GM12891 (cell line): ENCODE measurements around the gene EPG5.

DNA sequence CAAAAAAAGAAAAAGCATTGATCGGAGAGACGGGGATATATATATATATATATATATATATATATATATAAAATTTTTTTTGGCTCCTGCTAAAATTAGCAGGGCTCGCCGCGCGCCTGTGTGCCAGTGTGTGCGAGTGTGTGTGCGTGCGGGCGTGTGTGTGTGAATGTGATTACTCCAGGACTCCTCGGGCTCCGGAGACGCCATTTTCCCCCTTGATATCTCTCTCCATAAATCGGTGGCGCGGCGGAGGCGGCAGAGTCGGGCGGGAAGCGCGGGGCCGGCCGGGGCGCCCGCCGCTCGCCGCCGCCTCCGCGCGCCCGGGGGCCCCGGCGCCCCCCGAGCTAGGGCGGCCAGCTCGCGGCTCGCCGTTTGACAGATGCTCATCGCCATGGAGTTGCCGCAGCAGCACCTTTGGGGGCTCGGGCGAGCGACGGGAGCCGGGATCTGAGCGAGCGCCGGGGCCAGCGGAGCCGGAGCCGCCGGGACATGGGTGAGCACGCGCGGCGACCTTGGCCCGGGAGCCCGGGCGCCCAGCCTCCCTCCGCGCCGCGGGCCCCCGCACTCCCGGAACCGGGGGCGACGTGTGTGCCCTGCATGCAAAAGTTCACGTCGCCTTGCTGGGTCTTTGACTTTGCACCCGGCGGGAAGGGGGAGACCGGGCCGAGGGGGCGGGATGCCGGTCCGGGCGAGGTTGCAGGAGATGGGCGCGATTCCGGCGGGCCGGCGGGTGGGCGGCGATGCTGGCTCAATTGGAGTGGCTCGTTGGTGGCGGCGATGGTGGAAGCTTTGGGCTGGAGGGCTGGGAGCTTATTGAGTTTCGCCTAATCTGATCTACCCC lies 565 bp upstream of the SETBP1 start:
- RRBS: 1% methylated on average over 27 of the region's 94 CpGs

DNA sequence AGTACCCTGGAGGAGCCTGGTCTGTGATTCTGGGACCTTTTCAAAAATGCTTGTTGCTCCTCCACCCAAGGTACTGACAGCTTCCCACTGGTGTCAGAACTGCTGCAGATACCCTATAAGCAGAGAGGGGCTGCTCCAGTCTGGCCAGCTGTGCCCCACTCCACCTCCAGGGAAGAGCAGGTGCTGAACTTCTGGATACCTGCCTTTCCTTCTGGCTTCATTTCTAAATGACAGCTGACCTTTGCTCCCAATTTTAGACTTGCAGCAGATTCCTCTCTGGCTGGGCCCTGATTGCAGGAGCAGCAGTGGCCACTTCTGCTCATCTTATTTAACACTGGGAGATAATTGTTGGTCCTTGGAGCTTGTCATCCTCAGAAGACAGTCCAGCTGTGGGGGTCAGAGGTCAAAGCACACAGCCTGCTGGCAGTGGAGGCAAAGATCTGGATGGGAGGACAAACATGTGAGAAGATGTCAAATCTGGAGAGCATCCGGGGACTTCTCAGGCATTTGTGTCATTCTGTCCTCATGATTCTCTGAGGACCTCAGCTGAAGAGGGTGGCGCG lies 38.9 kb downstream of the SETBP1 start:
- RRBS: no CpG with 5 or more reads among the region's 3 CpGs

GRCh38 chr18:44723285-44723864 lies 42.7 kb downstream of the SETBP1 start:
- RRBS: no CpG with 5 or more reads among the region's 9 CpGs

DNA sequence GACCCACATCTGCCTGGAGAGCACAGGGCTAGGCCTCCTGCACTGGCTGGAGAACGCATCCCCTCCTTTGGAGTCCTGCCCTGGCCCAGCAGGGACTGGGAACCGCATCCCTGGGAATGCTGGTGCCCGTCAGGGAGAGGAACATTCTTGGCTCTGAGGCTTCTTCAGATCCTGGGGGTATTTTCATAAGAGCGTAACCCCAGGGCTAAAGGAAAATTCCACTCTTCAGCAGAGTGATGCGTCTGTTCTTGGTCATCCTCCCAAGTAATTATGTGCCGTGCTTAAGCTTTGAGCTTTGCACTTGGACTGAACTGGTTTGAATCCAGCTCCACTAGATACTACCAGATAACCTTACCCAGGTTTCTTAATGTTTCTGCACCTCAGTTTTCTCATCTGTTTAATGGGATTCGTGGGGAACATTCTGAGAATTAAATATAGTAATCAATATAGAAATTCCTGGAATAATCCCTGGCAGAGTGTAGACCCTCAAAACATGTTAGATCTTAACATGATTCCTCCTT lies 91.7 kb downstream of the SETBP1 start:
- RRBS: no CpG with 5 or more reads among the region's 7 CpGs

- RRBS: no CpG with 5 or more reads among the region's 8 CpGs
Measured at GRCh38 chr18:44791390-44791936, 110.8 kb downstream of the SETBP1 start.

DNA sequence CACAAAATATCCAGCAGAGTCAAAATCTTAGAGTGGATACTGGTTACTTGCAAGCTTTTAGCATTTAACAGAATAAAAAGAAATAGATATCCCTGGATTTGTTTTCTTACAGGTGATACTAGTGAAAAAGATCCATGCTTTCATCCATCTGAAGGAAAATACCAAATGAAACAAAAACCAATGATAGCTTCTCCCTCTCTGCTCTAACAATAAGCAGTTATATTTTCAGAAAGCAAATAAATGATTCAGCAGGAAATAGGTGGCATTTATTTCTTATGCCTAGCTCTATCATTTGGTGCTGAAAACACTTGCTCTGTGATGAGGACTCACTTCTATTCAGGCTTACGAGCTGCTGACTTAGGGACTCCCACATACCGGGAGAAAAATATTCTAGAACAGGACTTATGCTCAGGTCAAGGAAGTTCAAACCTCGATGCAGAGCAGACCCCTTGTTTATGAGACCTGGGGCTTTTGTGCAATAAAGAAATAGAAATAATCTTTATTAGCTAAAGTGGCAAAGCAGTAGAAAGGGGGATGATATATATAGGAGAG lies 142.6 kb downstream of the SETBP1 start:
- RRBS: no CpG with 5 or more reads among the region's 3 CpGs

DNA sequence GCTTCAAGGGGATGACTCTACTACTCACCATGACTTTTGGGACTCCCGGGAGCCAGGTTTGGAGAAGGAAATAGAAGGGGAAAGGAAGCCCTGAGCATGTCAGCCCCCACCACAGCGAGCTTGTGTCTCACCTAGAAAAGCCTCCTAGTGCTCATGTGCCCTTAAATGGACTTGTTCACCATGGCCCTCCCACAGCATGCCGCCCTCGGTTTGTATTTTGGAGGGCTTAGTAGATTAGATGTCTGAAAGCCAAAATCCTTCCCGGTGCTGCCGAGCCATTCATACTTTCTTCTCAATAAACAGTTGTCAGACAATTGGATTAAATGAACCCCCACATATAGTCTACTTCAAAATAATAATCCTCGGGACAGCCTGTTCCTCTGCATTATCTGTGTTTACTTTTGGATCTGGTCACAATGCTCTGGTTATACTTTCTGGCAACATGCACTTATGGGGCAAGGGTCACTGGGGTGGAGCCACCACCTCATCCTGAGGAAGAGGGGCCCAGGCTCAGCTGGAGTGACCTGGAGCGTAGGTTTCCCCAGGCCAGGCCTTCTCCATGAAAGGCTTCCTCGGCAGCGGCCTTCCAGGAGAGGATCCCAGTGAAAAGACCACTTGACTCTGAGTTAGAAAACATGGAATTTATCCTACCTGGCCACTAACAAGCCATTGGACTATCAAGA lies 237.3 kb downstream of the SETBP1 start:
- RRBS: no CpG with 5 or more reads among the region's 10 CpGs

DNA sequence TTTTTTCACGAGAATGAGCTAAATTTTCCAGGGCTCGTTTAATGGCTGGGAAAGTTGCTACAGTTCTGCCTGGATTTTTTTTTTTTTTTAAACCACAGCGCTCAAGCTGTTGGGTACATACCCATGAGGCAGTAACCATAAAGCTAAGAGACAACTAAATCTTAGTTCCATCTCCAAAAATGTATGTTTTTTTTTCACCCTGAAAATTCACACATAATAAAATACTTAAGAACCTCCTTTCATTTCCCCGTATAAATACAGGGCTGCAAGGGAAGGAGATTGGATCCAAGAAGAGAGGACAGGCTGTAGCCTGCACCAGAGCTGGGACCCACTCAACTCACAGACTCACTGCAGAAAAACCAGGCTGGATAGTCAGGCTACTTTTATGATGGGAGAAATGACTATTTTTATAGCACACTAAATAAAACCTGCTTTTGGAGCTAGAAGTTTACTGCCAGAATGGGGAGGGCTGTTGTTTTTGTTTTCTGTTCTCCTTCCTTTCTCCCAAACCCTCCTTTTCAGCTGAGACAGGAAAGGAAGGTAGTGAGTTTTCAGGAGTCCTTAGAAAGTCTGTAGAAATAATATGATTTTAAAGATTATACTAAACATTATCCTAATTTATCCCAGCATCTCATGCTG lies 244.5 kb downstream of the SETBP1 start:
- RRBS: no CpG with 5 or more reads among the region's 4 CpGs

- RRBS: no CpG with 5 or more reads among the region's 9 CpGs
Measured at GRCh38 chr18:45954088-45955258, 12.7 kb downstream of the EPG5 start.

DNA sequence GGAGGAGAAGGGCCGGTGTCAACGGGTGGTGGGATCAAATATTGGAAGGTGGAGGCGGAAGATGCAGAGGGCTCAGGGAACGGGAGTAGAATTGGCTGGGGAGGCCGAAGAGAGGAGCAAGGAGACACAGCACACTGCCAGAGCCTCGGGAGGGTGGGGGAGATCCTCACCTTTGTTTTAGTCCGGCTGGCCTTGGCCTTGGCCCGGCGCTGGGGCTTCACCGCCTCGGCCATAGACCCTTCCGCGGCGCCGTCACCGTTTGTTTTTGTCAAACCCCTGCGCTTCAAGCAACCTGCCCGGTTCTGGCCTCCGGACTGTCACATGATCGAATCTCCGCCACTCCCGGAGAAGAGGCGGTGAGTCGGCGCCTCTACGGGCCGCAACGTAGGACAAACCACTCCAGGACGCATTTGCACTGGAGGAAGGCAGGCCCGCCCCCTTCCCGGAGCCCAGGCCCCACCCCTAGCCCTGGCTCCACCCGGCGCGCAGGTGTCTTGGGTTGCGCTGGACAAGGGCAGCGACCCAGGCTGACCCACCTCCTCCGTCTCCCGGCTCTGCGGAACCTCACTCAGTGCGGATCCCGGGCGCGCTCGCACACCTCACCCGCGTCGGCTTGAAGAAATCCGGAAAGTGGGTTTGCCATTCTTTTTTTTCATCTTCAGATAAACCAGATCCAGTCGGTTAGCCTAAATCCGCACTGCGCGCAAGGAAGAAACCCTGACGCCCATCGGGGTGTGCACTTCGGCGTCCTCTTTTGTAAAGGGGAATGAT lies at the start of gene EPG5:
EPG5 (minus strand) TSS at position 323 of the 771 bp plus-strand sequence.
- RRBS: under 1% methylated on average over 18 of the region's 56 CpGs

DNA sequence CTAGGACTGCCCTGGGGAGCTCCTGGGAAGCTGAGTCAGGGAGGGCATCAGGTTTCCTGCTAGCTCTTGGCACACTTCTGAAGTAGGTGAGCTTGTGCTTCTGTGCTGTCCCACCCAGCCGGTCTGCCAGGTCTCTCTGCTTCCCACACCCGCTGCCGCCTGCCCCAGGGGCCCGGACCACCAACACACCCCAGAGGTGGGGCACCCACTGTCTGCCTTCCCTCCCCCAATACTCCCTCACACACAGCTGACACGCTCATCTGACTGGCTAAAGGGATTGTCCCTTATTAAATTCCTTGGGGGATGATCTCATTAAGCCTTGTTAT lies 21.0 kb upstream of the C18orf25 start:
- RRBS: 97% methylated on average over 4 of the region's 5 CpGs

DNA sequence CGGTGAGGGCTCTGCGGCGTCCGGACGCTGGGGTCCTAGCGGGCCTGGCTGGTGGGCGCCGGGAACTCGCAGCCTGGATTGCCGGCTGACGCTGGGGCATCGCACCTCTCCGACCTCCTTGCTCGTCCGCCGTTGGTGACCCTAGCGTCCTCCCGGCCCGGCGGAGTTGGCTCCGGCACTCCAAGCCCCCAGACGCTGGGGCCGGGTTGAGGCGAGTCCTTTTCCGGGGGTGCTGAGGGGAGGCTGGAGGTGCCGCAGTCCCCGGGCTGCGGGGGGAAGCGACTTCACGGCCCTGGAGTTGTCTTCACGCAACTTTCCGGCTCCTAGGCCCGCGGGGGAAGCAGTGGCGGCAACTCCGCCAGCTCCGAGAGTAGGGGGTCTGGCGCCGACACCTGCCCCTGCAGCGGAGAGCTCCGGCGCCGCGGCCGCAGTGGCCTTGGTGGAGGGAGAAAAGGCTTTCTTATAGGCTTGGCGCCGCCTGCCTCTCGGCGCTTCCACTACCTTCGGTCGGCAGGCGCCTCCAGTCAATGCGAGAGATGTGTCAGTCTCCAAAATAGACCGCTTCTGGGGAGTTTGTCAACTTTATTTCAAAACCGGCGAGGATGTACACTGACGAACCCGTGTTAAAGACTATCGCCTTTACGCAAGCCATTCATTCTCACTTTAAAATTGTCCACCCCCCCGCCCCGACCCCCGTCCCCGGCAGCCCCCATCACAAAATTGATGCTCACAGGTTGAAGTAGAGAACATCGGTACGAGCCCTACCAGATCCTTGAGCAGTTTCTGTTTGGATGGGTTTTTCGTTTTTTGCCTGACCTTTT lies 813 bp downstream of the C18orf25 start:
- RRBS: under 1% methylated on average over 31 of the region's 67 CpGs

DNA sequence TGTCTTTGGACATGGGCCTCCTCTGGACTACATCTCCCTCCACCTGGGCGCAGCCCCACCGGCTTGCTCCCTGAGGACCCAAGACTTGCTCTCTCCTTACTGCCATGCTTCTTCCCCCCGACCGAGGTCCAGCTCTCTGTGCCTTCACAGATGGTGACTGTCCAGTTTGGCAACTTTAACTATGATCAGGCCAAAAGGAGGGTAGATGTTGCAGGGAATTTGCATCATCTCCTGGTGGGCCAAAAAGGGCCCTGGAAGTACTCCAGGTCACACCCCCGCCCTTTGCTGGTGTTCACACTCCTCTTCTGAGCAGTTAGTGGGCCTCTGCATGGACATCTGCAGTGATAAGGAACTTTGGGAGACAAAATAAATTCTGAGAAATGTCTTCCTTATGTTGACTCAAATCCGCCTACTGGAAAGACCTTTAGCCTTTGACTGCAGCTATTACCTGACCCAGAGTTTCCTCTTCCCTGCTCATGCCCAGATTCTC lies 88.7 kb downstream of the RNF165 start:
- RRBS: no CpG with 5 or more reads among the region's 6 CpGs

DNA sequence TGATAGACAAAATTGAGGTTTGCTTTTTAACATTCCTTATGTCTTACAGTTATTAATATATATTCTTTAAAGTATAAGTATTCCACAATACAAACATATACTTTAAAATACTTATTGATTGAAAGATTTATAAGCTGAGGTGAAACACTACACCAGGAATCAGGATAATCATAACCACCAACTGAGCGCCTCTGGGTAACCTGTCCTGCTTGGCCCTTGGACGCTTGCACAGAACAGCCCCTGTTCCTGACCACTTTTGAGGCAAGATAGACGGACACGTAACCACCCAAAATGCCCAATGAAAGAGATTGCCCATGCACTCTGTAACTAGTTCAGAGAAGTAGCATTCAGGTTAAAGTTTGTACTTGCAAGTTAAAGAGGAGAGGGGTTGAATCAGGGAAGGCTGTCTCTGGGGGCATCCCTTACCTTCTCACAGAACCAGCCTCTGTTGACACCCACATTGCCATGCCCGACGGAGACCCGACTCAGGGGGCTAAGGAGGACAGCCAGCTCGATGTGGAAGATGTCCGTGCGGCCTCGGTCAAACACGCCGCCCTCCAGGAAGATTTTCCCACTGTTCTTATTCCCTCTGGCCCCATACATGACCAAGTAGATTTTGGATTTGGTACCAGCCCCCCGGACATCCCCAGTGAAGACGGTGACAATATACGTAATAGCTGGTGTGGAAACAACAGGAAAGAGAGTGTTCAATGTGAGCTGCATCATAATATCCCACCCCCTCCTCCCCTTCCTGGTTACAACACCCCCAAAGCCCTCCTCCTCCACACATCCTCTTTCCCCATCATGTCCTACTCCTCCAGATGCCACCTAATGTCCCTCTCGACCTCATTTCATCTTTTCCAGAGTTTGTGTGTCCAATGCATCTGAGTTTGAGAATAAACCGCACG lies 56.0 kb downstream of the LOXHD1 start:
- RRBS: no CpG with 5 or more reads among the region's 19 CpGs

DNA sequence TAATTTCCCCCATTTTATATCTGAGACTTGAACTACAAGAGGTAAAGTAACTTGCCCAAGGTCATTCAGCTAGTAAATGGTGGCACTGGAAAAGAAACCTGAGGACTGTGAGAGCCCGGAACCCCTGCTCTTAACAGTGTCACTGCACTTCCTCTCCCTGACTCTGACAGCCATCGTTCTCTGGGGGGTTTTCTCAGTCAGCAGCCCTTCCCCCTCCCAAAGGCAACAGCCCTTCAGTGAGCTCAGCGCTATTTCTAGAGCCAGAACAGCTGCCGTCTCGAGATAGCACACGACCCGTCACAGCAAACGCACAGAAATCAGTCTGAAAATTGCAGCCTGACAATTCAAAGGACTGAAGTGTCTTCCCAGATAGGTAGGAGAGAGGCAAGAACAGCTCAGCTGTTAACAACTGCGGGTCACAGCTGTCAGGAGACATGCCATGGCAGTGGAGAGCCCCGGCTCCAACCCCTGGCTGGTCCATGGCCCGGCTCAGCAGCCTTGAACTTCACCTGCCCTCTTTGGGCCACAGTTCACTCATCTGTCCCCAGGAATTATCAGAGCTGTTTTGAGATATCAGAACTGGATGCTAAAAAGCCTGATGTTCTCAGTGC lies 45.4 kb downstream of the ST8SIA5 start:
- RRBS: no CpG with 5 or more reads among the region's 11 CpGs

GRCh38 chr18:46783128-46783478 lies 26.2 kb upstream of the ST8SIA5 start:
- RRBS: no CpG with 5 or more reads among the region's 2 CpGs

DNA sequence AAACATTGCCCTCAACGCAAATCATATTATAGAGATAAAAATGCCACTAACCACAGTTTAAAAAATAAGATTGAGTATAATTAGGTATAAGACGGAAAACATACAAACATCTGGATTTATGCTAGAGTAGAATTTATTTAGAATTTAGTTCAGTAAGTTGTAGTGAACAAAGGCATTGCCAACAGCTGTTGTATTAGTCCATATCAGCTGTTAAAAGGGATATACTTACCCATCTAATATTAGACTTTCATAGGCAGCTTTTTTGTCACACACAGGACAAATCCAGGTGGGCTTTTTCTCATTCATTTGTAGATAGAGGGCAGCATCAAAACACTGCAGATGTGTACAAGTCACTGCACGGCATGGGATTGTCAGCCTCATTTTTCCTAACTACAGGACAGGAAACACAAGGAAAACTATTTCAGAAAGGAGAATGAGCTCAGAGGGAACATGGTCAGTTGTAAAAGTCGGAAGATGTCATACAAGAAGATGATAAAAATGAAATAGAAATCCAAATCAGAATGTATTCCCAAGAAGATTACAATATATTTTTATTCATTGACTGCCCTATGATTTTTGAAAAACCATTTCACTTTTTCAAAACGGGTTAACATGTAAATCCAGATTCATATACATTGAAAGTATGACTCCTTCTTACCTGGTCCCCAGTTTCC lies 79.4 kb upstream of the ST8SIA5 start:
- RRBS: no CpG with 5 or more reads among the region's 5 CpGs

DNA sequence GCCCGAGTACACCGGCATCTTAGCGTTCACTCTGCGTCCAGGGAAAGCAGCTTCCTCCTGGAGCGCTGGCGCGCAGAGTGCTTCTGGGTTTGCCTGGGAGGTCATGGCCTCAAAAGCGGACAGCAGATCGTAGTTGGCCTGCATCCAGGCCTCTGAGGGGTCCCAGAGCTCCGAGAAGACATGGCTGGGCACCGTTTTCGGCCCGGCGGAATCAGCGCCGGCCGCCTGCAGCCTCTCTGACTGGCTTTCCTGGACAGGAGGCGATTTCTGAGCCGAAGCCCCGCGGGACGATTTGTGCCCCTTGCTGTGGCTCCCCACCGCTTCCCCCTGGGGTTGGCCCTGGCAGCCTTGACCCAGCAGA lies 12.5 kb downstream of the ELOA2 start:
- RRBS: no CpG with 5 or more reads among the region's 23 CpGs

DNA sequence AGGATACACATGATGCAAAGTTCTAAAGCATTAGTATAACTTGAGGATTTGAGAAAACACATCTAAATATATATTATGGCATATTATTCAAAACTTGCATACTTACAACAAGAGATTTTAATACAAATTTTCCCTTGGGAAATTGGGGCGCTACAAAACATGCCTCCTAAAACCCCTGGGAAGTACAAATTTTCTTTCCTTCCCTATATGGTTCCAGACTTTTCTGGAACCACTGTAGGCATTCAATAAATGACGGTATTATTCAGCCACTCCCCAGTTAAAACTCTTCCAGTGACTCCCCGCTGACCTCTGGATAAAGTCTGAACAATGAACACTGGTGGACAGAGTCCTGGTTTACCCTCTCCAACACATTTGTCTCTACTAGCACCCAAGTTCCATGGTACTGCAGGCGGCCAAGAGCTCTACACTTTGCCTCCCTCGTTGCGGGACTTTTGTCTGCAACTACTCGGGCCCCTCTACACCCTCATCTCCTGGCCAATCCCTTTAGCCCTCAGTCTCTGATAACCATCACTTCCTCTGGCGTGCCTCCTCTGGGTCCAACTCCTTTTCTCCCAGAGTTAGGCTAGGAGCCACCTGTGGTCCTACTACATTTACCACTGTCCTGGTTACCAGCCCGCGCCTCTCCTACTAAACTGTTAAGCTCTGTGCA lies 998 bp downstream of the HDHD2 start:
- RRBS: no CpG with 5 or more reads among the region's 10 CpGs

DNA sequence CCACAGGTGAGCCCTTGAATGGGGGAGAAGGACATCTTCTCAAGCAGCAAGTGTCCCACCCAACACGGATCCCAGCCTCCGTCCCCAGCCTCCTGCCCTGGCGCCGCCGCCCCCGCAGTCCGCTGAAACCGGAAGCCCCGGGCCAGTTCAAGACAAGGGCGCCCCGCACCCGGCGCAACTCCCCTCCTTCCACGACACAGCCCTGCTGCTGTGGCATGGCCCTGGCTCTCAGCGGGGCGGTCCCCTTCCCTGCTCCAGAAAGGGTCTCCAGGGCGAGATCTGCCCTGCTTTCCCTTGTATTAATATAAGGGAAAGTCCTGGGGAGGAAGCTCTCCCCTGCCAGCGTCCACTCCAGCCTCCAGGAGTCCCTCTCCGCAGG lies 176.2 kb downstream of the SMAD2 start:
- RRBS: no CpG with 5 or more reads among the region's 19 CpGs